Vermiform appendix (tissue), 1 donor: ENCODE results near the genes CCZ1 and DAGLB.

- PRO-cap = no peak
Measured at GRCh38 chr7:5491938-5492560, 21.6 kb downstream of the FBXL18 start.

DNA sequence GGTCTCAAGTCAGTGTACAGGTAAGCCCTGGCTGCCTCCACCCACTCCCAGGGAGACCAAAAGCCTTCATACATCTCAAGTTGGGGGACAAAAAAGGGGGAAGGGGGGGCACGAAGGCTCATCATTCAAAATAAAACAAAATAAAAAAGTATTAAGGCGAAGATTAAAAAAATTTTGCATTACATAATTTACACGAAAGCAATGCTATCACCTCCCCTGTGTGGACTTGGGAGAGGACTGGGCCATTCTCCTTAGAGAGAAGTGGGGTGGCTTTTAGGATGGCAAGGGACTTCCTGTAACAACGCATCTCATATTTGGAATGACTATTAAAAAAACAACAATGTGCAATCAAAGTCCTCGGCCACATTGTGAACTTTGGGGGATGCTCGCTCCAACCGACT lies 3.2 kb downstream of the ACTB start:
- PRO-cap = no peak

DNA sequence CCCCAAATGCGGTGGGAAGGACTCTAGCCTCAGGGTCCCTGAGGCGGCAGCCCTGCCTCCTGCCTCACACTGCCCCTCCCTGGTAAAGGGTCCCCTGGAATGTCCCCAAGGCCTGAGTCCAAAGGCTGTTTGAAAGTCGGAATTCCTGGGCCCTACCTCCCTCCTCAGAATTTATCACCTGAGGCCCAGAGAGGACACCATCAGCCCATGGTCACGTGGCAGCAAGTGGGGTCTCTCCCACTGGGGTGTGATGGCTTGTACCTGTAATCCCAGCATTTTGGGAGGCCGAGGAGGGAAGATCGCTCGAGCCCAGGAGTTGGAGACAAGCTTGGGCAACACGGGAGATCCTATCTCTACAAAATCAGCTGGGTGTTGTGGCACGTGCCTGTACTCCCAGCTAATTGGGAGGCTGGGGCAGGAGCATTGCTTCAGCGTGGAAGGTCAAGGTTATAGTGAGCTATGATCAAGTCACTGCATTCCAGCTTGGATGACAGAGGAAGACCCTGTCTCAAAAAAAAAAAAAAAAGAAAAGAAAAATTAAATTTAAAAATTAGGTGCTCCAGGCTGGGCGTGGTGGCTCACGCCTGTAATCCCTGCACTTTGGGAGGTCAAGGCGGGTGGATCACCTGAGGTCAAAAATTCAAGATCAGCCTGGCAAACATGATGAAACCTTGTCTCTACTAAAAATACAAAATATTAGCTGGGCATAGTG lies 3.7 kb upstream of the ACTB start:
- PRO-cap = no peak

GRCh38 chr7:5643146-5643850 lies 50.7 kb downstream of the FSCN1 start:
- PRO-cap = no peak

DNA sequence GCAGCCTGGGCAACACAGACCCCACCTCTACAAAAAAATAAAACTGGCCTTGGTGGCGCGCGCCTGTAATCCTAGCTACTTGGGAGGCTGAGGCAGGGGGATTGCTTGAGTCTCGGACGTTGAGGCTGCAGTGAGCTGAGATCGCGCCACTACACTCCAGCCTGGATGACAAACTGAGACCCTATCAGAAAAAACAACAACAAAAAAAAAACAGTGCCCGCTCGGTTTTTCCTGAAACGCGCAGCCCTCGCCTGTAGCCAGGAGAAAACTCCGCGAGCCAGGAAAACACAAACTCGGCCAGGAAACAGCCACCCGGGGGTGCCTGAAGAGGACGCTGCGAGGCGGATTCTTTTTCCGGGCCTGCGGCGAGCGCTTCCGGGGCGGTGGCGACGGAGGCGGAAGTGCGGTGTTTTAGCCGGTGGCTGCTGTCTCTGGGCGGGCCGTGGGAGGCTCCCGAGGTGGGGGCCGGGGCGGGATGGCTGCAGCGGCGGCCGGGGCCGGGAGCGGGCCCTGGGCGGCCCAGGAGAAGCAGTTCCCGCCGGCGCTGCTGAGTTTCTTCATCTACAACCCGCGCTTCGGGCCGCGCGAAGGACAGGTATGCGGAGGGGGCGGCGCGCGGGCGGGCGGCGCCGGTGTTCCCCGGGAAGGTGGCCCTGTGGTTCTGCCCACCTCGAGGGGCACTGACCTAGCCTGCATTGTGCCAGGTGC lies at the start of gene CCZ1:
TSS of gene CCZ1 (plus strand) at position 409 of the 708 bp plus-strand sequence.
- PRO-cap = unidirectional peak, minus-strand start at position 324 of the sequence

DNA sequence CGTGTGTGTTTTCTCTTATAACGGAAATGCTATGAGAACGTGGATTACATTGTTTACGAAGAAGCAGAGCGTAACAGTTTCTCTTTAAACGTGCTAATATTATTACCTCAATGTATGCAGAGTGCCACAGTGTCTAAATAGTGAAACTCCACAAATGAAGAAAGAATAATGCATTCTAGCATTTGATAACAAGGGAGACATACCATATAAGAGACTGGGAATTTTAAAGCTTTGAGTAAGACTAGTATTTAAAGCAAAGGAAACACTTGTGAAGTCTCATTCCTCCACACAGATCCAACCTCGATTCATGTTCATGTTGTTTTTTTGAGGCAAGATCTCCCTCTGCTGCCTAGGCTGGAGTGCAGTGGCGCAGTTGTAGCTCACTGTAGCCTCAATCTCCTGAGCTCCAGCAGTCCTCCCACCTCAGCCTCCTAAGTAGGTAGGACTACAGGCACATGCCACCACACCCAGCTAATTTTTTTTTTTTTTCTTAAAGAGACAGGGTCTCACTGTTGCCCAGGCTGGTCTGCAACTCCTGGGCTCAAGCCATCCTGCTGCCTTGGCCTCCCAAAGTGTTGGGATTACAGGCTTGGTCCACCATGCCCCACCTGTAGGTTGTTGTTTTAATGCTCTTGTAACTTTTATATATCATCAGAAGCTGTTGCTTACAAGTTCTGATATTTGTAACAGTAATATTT lies 1.7 kb downstream of the USP42 start:
- PRO-cap = unidirectional peak, plus-strand start at position 279 of the sequence

DNA sequence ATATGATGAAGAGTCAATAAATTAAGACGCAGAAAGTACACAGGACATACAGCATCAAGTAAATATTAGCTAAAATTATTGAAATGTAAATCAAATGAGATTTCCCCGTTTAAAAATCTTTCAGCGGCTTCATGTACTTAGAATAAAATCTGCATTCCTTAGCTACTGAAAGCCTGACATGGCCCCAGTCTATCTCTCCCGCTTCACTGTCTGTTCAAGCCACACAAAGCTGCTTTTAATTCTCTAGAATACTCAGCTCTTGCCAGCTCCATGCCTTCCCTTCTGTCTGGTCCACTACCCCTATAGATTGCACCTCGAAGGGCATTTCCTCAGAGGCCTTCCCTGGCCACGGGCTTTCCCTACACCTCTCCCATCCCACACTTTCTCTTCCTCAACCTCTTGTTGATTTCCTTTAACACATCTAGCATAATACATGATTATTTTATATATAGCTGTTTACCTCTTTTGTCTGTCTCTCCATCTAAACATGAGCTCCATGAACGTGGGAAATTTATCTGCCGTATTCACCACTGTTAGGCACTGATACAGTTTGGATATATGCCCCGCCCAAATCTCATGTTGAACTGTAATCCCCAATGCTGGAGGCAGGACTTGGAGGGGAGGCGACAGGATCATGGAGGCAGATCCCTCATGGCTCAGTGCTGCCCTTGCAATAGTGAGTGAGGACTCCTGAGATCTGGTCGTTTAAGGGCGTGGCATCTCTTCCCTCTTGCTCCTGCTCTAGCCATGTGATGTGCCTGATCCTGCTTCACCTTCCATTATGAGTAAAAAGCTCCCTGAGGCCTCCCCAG lies 5.9 kb downstream of the CYTH3 start:
- PRO-cap = no peak

DNA sequence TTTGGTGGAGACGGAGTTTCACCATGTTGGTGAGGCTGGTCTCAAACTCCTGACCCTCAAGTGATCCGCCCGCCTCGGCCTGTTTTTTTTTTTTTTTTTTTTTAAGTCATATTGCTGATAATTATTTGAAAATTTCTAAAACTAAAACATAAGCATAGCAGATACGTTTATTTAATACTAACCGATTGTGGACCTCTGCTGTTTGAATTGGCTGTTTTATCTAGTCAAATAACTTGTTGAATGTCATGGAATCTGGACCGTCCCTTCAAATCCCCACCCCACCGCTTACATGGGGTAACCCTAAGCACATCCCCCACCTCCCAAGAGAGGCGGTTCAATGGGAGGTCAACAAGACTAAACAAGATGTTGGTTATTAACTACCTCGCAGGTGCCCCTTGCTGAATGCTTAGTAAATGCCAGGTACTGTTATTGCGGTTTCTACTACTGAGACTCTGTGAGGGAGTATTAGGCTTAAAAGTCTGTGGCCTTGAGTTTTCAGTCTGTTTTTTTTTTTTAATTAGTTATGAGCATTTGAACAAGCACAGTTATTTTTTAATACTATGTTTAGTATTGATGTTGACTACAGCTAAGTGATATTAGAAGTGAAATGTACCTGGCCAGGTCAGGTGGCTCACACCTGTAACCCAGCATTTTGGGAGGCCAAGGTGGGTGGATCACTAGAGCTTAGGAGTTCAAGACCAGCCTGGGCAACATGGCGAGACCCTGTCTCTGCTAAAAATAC lies 2.5 kb downstream of the RAC1 start:
- PRO-cap = no peak

DNA sequence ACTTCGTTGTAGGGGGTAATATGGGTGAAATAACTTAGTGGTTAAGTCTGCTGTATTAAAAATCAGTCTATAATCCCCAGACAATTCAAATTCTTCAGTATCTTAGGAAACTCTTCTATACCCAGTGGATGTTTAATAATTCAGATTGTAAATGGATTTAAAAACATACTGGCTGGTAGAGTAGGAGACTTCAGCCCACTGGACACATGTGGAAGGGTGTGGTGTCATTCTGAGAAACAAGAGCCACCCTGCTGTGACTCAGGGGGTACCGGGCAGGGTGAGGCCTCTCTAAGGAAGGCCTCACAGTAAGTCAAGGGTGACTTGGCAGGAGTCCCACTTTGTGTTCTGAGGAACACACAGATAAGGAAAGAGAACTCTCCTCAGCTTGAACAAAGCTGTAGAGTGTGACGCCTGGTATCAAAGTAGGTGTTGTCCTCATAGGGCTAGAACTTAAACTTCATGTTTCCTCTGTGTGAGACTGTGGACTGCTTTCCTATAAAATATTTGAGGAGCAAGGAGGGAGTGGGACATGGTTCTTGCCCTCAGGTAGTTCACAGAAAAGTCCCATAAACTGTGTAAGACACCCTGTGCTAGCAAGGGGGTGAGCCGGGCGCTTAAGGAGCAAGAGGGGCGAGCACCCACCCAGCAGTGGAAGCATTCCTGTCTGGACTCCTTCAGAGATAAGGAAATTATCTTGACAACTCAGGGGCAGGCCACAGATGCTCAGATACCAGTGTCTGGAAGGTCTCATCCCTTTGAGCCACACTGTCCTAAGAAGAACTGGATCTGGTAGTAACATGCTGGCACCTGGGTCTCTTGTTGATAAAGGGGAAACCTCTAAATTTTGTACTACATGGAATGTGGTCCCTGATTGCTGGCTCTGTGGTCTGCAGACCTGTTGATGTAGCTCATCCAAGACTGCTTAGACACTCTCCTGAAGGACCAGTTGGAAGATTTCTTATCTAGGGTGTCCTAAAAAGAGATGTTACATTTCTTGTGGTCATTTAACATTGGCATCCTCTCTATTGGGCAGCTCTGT lies 19.2 kb downstream of the RAC1 start:
- PRO-cap = no peak

DNA sequence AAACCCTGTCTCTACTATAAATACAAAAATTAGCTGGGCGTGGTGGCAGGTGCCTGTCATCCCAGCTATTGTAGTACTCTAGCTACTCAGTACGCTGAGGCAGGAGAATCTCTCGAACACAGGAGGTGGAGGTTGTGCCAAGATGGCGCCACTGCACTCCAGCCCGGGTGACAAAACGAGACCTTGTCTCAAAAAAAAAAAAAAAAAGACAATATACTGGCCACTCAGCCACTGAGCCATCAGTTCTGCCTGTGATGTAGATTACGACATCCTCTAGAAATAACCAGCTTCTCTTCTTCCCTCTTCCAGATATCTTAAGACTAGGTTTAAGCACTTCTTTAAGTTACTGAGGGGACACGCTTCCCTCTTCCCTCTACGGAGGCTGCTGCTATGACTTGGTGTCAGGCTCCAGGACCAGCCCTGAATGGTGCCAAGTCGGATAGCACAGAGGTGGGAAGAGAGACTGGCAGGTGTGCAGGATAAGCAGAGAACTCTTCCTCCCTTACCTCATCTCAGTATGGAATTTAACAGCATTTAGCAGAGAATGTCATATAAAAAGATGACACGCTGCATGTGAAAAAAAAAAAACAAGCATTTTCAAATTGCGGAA lies 14.0 kb downstream of the DAGLB start:
- PRO-cap = no peak

- PRO-cap = unidirectional peak, plus-strand start at chr7:6447179; unidirectional peak, plus-strand start at chr7:6447194; bidirectional peak, plus-strand start at chr7:6448057, minus-strand start at chr7:6447932
Measured at GRCh38 chr7:6446982-6448116, at the start of gene DAGLB. DAGLB (minus strand) TSS chr7:6447954.

GRCh38 chr7:6644200-6644821 lies 7.2 kb downstream of the ZNF316 start:
- PRO-cap = no peak

- PRO-cap = no peak
Measured at GRCh38 chr7:6698097-6698955, 8.4 kb downstream of the ZNF12 start.

GRCh38 chr7:7357536-7358274 lies 175.4 kb downstream of the C1GALT1 start:
- PRO-cap = no peak

DNA sequence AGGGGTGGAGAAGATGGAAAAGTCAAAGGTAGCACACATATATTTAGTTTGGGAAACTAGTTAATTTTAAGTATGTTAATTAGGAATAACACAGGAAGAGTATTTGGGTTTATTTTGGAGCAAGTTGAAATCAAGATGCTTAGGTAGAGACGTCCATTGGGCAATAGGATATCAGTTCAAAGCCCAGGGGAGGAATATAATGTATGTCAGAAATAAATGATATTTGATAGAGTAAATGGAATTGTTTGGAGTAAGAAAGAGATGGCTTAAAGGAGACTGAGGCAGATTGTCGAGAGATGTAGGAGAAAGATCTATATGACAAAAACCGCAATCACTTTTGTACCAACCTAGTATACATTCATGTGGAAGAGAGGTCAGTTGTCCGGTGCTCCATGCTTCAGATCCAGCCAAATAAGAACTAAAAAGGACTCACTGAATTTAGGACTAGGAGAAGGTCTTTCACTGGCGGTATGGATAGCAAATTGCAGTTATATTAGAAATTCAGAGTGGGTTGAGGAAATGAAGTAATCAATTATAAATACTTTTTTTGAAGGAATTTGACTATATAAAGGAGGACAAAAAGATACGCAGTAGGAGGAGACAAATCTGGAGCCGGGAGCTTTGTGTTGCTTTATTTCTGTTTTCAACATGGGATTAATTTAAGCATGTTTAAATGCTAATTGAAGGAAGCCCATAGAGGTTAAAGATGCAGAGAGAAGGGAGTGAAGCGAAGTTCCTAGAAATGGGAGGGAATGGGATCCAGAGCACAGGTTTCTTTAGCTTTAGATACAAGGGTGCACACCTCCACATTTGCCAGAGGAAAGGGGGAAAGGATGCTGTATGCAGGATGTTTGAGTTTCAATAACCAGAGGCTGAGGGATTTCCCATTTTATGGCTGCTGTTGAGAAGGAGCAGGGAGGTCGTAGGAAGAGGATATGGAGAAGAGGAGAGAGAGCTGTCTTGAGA lies 10.5 kb downstream of the MIOS start:
- PRO-cap = no peak

DNA sequence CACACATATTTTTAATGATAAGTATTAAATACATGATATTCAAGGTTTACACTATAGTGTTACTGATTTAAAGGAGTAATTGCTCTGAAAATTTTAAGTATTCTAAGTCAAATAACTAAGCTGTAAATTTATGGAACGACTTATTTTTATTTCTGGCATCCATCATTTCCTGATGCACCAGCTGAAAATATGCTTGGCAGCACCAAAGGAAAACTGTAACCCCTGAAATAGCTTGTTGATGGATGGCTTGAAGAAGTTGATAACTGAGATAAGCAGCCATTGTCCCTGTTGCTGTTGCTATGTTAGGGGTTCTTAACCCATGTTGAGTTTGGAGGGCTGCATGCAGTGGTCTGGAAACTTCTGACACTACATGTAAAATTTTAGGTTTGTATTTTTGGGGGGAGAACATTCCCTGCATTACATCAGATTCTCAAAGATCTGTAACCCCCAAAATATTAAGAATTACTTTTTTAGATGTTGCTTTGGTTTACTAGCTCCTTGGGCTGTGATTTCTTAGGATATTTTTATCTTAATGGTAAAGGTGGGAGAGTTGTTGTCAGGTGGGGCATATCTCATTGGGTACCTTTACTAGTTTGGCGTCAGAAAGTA lies 30.6 kb downstream of the RPA3 start:
- PRO-cap = no peak

GRCh38 chr7:7858472-7858876 lies 110.1 kb upstream of the GLCCI1 start:
- PRO-cap = no peak

GRCh38 chr7:7968893-7969206 lies 254 bp downstream of the GLCCI1 start:
- PRO-cap = bidirectional peak, plus-strand start at chr7:7969264, minus-strand start at chr7:7969141

GRCh38 chr7:7972113-7972756 lies 3.6 kb downstream of the GLCCI1 start:
- PRO-cap = no peak

- PRO-cap = unidirectional peak, plus-strand start at chr7:8115701; unidirectional peak, plus-strand start at chr7:8115752
Measured at GRCh38 chr7:8115348-8115802, 146.6 kb downstream of the ICA1 start.